Esophagus squamous epithelium (tissue), 4 donors: ENCODE measurements around a stretch of chr21.

DNA sequence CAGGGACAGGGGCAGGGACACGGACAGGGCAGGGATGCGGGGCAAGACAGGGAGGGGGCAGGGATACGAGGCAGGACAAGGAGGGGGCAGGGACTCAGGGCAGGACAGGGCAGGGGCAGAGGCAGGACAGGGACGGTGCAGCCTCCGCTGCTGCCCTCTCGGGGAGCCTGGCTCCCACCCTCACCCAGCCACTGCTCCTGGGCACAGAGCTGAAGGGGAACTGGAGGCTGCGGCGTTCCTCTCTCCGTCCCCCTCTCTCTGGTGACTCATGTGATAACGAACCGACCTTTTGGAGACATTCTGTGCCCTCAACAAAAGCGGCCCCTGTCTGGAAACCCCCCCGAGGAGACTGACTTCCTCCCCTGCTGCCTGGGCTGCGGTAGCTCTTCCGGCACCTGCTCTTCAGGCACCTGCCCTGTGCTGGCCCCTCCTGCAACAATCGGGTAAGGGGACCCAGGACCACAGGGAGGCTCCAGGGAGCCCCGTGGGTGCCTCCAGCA is 5419.7 kb upstream of the TPTE start:
- PRO-cap: bidirectional peak, plus-strand start at position 261 of the sequence, minus-strand start at position 260 of the sequence; unidirectional peak, minus-strand start at position 351 of the sequence
- RAMPAGE, long total RNA, 4 experiments: no peak in any of the 4 experiments

DNA sequence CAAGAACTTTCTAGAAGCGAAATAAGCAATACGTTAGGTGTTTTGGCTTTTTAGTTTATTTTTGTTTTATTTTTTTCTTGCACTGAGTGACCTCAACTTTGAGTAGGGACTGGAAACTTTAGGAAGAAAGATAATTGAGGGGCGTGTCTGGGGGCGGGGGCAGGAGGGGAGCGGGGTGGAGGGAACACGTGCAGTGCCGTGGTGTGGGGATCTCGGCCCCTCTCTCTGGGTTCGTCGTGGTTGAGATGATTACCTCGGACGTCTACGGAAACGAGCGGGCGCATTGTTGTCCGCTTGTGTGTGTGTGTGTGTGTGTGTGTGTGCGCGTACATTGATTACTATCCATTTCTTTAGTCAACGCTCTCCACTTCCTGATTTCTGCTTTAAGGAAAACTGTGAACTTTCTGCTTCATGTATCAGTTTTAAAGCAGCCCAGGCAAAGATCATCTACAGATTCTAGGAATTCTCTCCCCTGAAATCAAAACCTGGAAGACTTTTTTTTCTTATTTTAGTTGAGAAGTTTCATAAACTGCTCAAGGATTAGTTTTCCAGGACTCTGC is 4399.7 kb upstream of the TPTE start:
- PRO-cap: no peak
- RAMPAGE, long total RNA, 4 experiments: no peak in any of the 4 experiments

DNA sequence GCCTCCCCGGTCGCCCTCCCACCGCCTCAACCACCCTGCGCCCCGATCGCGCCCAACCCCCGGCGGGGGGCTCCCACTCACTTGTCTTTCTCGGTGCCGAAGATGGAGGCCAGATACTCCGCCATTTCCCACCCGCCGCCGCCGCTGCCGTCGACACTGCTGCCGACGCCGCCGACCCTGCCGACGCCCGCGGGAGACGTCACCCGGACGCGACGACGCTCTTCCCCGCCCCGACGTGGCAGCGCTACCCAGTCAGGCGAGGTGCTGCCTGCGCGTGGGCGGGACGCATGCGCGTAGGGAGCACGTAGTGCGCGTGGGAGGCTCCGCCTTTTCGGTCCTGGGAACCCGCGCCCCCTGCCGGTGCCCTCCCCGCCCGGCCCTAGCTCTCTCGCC is 4022.3 kb upstream of the TPTE start:
- PRO-cap: unidirectional peak, minus-strand start at position 198 of the sequence
- RAMPAGE, long total RNA, 4 experiments: start-site peak on the minus strand in 2 of 4 experiments, centred at position 204 of the sequence, 49 to 411 reads per replicate

DNA sequence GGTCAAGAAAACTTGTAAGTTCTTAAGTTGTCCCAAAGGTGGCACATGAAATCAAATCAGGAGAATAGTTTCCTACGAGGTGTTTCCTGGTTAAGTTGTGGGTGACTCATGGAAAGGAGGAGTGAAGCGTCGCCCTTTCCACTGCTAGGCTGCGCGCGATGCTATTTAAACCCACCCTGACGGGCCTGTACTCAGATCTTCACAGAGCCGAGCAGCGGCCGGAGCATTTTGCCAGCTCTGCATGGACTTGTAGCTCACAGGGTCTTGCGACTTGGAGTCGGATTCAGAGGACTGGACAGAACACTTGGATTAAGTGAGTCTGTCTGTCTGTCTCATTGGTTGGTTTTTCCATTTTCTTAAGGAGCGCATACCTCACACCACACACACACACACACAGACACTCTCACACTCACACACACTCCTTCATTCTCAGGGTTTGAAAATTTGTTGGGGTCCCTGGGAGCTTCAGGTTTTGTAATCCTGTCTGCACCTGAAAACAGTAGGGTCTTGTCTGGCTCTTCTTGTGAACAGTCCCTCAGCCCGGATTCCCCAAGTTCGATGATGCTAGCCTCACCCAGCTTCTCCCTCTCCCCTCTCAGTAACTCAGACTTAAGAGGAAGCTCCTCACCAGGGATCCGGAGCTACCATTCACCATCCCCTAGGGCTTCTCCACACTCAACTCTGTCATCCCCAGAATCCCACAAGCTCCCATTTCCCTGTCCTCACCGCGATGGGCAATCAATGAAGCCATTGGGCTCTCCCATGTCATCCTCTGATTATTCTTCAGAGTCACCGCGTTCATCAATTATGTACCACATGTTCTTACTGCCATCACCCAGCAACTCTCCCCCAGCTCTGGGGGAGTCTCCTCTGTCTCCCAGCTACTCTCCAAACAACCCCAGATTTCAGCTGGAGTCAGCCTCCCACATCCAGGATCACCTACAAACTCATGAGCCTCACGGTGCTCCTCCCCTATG is 1531.0 kb upstream of the TPTE start:
- PRO-cap: no peak
- RAMPAGE, long total RNA, 4 experiments: no peak in any of the 4 experiments

GRCh38 chr21:8998836-8999975 is 1522.2 kb upstream of the TPTE start:
- PRO-cap: no peak
- RAMPAGE, long total RNA, 4 experiments: no peak in any of the 4 experiments

DNA sequence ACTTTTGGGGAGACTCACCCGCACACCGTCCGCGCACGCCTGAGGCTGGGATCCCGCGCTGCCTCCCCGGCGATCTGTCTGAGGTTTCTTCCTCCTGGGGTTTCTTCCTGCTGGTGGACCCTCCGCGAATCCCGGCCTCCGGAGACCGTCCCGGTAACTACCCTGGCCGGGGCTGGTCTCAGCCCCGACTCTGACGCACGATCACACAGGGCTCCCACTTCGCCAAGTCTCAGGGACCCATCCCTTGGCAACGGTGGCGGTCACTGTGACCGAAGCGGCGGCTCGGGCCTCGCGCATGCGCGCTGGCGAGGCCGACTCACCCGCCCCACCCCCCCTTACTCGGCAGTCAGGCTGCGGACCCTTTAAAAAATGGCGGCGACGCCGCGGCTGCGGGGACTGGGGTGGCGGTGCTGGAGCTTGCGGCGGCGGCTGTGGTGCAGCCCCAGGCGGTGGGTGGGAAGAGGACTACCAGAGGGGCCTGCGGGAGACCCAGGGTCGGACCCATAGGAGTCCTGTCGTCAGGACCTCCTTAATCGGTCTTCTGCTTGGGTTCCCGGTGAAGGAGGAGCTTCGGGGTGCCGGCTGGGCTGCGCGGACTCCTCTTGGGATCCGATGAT is 402.1 kb upstream of the TPTE start:
- PRO-cap: no peak
- RAMPAGE, long total RNA, 4 experiments: no peak in any of the 4 experiments

GRCh38 chr21:13360251-13360754 is 249.3 kb upstream of the POTED start:
- PRO-cap: unidirectional peak, plus-strand start at chr21:13360394
- RAMPAGE, long total RNA, 4 experiments: no peak in any of the 4 experiments

GRCh38 chr21:14121706-14122098 is 89.1 kb downstream of the LIPI start:
- PRO-cap: no peak
- RAMPAGE, long total RNA, 4 experiments: no peak in any of the 4 experiments

- PRO-cap: no peak
- RAMPAGE, long total RNA, 4 experiments: no peak in any of the 4 experiments
These were observed 44.1 kb downstream of the LIPI start for GRCh38 chr21:14166428-14167312.

GRCh38 chr21:14526703-14528003 is 19.0 kb downstream of the SAMSN1 start:
- PRO-cap: no peak
- RAMPAGE, long total RNA, 4 experiments: no peak in any of the 4 experiments

- PRO-cap: no peak
- RAMPAGE, long total RNA, 4 experiments: no peak in any of the 4 experiments
These were observed 8.9 kb downstream of the SAMSN1 start for GRCh38 chr21:14536992-14537747.

DNA sequence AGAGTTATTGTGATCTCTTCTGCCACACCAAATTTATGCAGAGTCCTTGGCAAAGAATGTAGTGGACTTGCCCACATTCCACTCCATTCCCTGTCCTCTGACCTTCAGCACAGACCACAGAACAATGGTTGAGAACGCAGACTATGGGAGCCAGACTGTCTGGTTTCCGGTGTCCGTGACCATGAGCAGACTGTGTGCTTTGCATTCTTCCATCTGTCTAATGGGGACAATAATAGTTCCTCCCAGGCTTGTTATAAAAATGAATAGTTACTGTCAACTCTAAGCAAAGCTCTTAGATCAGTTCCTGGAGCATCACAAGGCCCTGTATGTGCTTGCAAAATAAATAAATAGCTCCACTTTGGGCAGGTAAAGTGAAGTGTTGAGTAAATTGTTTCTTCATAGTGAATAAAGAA is 140.7 kb upstream of the SAMSN1 start:
- PRO-cap: no peak
- RAMPAGE, long total RNA, 4 experiments: no peak in any of the 4 experiments

GRCh38 chr21:14744424-14744984 is 198.4 kb upstream of the SAMSN1 start:
- PRO-cap: no peak
- RAMPAGE, long total RNA, 4 experiments: no peak in any of the 4 experiments

- PRO-cap: no peak
- RAMPAGE, long total RNA, 4 experiments: no peak in any of the 4 experiments
These were observed 207.5 kb upstream of the SAMSN1 start for GRCh38 chr21:14753112-14754539.

GRCh38 chr21:15052438-15053450 is 12.1 kb downstream of the NRIP1 start:
- PRO-cap: no peak
- RAMPAGE, long total RNA, 4 experiments: no peak in any of the 4 experiments

DNA sequence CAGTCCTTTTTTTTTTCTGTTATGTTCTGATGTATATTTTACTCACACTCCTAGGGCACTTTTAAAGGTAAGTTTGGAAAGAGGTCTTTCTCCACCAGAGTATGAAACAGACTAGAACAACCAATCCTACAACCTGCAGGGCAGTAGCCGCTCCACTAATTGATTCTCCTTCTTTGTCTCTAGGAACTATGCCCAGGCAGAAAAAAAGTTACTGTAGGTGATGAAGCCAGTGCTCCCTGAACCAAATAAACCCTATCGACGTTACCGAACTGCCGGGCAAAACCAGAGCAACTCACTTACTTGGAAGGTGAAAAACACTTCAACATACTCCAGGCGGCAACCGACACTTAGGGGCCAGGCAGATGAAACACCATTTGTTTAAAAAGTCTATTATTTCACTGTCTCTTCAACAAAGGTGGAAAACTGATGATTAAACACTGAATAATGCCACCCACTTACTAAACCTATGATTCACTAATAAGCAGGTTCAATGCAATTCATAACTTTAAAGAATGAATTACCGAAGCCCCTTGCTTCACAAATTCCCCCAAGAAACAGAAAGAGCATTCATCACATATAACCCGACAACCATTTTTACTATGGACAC is 1.7 kb downstream of the NRIP1 start:
- PRO-cap: bidirectional peak, plus-strand start at position 325 of the sequence, minus-strand start at position 161 of the sequence
- RAMPAGE, long total RNA, 4 experiments: no peak in any of the 4 experiments

GRCh38 chr21:16094959-16095336 is 365.2 kb downstream of the USP25 start:
- PRO-cap: no peak
- RAMPAGE, long total RNA, 4 experiments: no peak in any of the 4 experiments

GRCh38 chr21:16198529-16199009 is 468.8 kb downstream of the USP25 start:
- PRO-cap: no peak
- RAMPAGE, long total RNA, 4 experiments: no peak in any of the 4 experiments

- PRO-cap: no peak
- RAMPAGE, long total RNA, 4 experiments: no peak in any of the 4 experiments
These were observed 549.8 kb downstream of the USP25 start for GRCh38 chr21:16279530-16280041.

GRCh38 chr21:16407205-16407732 is 677.5 kb downstream of the USP25 start:
- PRO-cap: no peak
- RAMPAGE, long total RNA, 4 experiments: no peak in any of the 4 experiments